Cerebral cortex (tissue), 2 donors: Measurements from ENCODE around the genes IGLL1, RGL4, C22orf15 and CHCHD10.

- PRO-cap, 2 experiments = no peak in any of the 2 experiments
These were observed 2.4 kb downstream of the IGLL5 start for GRCh38 chr22:22889976-22890503.

DNA sequence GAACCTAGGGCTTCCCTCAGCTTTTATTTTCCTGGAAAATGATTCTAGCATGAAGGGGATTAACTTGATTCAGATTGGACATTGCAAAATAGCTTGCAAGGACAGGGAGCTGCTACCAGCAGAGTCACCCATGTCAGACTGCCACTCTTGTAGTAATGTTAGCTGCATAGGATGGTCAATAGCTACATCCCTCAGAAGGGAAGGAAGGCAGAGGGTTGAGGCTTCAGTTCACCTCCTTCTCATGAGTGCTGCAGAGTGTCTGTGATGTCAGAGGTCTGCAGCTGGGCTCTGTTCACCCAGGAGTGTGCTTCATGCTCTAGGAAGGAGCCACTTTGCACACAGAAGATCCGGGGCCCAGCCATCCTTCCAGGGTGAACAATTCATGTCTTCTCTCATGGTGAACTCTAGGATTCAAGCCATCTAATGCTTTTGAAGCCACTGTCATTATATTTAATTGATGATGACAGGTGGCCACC, 16.0 kb downstream of the IGLL5 start:
- PRO-cap, 2 experiments = no peak in any of the 2 experiments

GRCh38 chr22:22906789-22907186, 19.2 kb downstream of the IGLL5 start:
- PRO-cap, 2 experiments = no peak in any of the 2 experiments

DNA sequence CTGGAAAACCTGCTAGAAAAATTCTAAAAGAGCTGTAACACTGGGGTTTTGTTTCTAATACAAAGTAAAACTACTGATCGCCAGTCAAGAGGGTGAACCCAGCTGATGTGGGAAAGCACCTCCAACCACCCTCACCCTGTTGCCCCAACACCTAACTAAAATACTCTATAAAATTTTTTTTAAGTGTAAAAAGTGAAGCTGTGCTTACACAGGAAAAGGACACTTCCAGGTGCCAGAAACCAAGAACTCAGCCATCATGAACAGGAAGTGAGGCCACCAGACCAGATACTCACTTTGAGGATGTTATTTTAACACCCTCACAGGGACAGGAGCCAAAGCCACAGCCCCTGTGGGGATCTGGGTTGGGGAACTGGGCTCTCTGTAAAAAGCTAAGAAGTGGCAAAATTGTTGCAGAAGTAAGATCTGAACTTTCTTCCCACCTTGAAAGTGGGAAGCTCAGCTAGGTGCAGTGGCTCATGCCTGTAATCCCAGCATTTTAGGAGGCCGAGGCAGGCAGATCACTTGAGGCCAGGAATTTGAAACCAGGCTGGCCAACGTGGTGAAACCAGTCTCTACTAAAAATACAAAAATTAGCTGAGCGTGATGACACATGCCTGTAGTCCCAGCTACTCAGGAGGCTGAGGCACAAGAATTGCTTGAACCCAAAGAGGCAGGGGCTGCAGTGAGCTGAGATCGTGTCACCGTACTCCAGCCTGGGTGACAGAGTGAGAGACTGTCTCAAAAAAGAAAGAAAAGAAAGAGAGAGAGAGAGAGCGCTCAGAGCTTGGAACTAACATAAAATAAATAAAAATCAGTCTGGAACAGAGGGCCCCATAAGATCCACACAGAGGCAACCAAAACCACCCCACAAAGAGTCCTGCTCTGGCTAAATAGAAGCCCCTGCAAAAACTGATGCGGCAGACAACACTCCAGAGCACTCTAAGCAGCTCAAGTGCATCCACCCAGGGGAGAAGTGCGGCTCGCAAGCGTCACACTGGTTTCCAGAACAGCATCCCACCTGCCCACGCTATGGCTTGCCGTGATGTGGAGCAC, 3.6 kb downstream of the RSPH14 start:
- PRO-cap, 2 experiments = no peak in any of the 2 experiments

- PRO-cap, 2 experiments = no peak in any of the 2 experiments
These were observed 18.9 kb downstream of the BCR start for GRCh38 chr22:23199133-23199644.

- PRO-cap, 2 experiments = no peak in any of the 2 experiments
These were observed 84.3 kb downstream of the BCR start for GRCh38 chr22:23264570-23265102.

DNA sequence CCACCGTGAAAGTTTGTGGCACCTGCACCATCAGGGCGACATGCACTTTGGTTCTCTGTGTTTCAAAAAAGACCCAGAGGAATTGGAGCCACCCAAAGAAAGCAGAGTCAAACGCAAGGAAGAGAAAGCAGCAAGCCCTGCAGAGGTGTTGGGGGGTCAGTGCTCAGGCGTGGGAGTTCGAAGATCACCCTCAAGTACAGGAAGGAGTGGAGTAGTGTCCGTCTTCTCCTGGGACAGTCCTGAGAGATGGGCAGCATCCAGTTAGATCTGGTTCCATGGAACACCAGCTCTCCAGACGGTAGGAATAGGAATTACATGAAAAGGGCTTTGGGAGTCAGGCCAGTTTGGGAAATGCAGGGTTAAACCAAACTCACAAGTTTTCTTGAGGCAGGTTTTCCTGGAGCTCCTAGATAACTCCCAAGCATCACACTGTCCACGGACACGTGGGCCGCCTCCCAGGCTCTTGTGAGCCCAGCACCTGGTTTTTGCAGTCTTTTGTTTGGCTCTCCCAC, 89.8 kb downstream of the BCR start:
- PRO-cap, 2 experiments = no peak in any of the 2 experiments

- PRO-cap, 2 experiments = no peak in any of the 2 experiments
These were observed 13.9 kb downstream of the IGLL1 start for GRCh38 chr22:23565938-23566847.

- PRO-cap, 2 experiments = no peak in any of the 2 experiments
These were observed at the start of gene IGLL1 for GRCh38 chr22:23579806-23580955. TSS of gene IGLL1 (minus strand) at chr22:23580290.

- PRO-cap, 2 experiments = no peak in any of the 2 experiments
These were observed 6.7 kb upstream of the DRICH1 start for GRCh38 chr22:23638571-23639383.

DNA sequence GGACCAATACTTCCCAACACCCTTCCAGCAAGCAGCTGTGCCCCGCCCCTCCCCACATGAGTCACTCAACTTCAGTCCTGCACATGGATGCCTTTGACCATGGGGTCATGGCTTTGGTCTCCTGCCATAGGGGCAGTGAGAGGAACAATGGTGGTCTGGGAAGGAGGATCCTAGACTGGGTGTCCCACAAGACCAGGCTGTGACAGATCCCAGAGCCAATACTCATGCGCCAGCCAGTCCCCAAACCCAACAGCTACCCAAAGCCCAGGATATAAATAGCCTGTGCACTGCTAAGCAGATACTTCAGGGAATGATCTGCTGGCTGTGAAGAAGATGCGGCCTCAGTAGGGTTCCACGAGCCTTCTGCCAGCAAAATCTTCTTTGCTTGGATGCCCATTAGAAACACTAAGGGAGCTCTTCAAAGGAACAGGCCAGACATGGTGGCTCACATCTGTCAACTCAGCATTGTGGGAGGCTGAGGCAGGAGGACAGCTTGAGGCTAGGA, 5.4 kb upstream of the RGL4 start:
- PRO-cap, 2 experiments = no peak in any of the 2 experiments

DNA sequence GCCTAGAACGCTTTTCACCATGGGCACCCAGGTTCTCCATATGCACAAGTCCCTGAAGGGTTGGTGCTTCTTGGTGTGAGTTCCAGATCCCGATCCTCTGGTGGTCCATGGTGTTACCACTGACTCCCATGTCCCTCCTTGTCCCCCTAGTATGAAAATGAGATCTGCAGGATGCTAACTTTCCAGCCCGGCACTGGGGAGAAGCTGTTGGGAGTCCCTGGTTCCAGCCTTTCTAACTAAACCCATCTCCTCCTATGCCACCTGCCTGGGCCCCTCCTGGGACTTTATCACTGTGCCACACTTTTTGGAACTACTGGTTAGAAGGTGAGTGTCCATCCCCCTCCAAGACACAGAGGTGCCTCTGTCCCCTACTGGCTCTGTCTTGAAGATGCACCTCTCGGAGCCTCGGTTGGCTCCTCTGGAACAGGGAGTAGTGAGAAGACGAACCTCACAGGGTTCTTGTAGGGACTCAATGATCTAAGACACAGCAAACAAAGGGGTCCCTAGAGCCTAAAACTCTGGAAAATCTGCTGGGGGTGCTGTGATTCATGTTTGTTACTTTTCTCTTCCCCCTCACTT, at the start of gene RGL4:
TSS of gene RGL4 (plus strand) at position 390 of the 579 bp plus-strand sequence.
- PRO-cap, 2 experiments = no peak in any of the 2 experiments

DNA sequence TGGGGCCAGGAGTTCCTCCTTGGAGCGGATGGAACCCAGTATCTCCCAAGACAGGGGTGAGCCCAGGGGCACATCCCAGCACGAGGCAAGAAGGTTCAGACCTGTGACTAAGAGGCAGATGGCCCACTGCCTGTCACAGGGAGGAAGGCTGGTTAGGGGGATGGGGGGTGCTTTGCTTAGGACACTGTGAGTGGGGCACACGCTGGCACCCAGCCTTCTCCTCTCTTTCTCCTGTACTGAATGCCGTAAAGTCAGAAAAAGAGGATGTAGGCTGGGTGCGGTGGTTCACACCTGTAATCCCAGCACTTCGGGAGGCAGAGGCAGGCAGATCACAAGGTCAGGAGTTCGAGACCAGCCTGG, 24.5 kb downstream of the RGL4 start:
- PRO-cap, 2 experiments = no peak in any of the 2 experiments

DNA sequence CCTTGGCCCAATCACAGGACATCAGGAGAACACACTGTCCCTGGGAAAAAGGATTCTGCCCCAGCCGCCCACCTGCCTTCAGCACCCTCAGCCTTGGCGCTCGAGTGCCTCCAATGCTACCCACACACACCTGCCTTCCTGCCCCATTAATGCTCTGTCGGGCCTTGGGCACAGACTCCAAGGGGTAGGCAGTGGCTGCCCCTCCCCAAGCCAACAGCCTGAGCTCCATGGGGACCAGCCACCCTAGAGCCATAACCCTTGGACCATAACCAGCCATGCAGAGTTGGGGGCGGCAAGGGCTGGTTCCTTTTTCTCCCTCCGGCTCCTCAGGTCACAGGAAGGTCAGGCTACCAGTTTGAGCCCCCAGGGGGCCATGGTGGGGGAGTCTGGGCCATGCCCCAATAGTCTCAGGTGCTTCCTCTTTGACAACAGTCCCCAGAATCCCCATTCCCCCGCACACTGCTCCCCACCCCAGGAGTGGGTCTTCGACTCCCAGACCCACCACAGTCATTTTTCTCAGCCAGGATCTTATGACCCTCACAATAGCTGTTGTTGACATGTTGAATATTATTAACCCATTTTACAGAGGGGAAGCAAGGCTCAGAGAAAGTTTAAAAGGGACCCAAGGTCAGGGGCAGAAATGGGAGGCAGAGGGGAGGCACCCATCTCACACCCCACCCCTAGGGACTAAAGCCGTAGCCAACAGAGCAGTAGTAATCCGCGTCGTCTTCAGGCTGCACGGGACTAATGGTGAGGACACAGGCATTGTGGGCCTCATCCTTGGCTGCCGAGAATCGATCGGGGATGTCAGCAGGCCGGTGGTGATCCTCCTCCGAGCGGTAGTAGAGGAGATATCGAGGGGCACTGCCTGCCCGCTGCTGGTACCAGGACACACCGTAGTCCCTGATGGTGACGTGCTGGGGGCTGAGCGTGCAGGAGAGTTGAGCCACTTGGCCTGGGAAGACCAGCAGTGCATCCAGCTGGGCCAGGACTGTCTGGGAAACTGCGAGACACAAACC, 1.6 kb upstream of the ZNF70 start:
- PRO-cap, 2 experiments = no peak in any of the 2 experiments

DNA sequence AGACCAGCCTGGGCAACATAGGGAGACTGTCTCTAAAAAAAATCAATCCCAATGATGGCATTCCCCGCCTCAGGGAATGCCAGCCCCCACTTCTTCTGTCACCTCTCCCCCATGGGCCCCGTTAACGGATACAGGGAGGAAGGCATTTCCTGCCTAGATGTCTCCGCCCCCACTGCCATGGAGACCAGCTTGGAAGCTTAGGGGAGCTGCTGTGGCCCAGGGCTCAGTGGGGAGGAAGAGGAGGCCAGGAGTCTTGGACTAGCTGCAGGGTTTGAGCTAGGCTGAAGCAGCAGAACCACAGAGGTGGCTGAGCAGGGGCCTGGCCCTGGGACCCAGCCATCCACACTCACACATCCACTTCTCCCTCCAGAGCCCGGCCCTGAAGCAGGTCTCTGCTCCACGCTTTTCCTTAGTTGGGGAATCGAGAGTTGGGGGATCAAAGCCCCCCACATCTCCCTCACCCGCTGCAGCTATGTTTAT, at the start of gene C22orf15:
TSS of gene C22orf15 (plus strand) at position 156 of the 480 bp plus-strand sequence.
- PRO-cap, 2 experiments = peak in 1 of 2 experiments; most common plus-strand start position 226 of the sequence (in 1)

DNA sequence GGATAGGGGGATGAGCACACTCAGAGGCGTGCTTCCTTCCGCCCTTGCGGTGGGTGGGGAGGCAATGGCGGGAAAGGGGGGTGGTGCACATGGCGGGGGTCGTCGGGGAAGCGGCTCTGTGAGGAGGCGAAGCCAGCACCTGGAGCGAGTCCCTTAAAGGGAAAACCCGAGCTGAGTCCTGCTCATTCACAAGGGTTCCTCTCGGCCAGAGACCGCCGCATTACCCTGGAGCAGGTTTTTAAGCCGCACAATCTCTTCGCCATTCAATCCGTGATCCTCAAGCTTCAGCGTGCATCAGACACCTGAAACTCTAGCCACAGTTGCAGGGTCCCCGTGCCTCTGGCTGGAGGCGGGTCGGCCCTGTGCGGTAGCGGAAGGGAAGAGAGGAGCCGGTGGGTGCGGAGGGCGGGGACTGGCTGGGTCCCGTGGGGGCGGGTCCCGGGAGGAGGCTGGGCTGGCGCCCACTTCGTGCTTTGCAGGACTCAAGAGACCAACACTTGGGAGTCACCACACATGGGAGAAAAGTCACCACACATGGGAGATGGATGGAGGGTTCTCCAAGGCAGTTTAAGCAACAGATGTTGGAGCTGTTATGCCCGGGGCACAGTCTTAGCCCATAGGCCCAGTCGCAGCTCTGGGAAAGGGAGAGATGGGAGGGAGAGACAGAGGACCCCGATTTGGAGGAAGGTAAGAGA, 717 bp downstream of the C22orf15 start:
- PRO-cap, 2 experiments = no peak in any of the 2 experiments

DNA sequence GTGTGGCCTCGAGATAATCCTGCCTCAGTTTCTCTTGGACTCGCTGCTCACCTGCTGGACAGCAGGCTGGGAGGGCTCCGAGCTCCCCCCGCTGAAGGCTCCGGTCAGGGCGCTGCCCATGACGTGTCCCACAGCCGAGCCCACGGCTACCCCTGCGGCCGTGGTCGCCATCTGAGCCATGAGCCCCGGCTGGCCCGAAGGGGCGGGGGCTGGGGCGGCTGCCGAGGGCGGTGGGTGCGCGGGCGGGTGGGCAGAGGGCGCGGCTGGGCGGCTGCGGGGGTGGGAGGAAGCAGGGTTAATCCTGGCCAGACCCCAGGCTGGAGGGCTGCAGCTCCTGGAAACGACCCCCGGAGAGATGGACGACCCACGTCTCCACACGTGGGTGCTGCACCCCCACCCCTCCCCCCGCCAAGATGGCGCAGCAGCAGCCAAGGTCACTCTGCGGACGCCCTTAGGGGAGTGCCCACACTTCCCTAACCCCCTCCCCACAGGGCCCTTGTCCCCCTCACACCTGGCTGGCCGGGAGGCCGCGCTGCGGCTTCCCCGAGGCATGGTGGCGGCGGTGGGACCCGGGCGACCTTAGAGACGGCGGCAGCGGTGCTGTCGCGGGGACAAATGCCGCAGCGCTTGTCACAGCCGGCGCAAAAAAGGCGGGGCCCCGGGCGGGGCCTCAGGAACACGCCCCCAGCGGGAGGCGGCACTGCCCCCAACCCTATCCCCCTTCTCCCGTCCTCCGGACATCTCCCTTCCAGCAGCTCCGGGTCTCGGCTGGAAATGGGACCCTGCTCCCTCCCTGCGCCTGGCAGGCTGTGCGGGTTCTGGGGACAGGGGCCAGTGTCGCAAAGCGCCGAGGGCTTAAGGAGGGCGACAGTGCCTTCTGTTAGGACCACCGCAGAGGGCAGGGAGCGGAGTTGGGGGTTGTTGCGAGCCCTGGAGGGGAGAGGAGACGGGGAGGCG, at the start of gene CHCHD10:
TSS of gene CHCHD10 (minus strand) at position 650 of the 957 bp plus-strand sequence.
- PRO-cap, 2 experiments = peak in 1 of 2 experiments; most common plus-strand start position 405 of the sequence (in 1); most common minus-strand start position 349 of the sequence (in 1)

DNA sequence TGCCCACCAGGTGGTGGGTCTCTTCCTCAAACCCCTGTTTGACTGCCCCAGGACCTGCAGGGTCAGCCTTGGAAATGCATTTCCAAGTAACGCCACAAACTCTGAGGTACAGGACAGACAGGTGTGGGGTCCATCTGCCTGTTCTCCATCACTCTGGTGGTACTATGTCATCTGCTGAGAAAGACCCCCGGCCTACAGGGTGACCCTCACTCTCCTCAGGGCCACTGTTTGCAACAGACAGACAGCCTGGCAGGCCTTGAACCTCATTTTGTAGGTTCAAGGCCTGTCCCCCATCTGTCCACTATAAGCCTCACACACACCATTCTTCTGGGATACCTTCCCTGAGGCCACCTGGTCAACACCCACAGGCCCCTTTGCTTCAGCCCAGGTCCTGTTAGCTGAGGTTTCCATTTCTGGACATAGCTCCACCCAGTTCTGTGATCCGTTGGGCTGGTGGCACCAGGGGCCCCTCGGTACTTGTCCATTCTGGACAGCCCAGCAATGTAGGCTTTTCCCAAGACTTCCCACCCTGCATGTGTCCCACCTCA, 3.0 kb downstream of the MIF start:
- PRO-cap, 2 experiments = no peak in any of the 2 experiments

- PRO-cap, 2 experiments = no peak in any of the 2 experiments
These were observed 12.8 kb downstream of the MIF start for GRCh38 chr22:23906727-23907703.

GRCh38 chr22:23970536-23971262, 3.5 kb downstream of the DDT start:
- PRO-cap, 2 experiments = no peak in any of the 2 experiments